HT-29 (cell line): ENCODE results near the gene HSD11B1.

GRCh38 chr1:208202918-208203747 is 41.1 kb downstream of the PLXNA2 start:
- RAMPAGE, long total RNA: no peak

DNA sequence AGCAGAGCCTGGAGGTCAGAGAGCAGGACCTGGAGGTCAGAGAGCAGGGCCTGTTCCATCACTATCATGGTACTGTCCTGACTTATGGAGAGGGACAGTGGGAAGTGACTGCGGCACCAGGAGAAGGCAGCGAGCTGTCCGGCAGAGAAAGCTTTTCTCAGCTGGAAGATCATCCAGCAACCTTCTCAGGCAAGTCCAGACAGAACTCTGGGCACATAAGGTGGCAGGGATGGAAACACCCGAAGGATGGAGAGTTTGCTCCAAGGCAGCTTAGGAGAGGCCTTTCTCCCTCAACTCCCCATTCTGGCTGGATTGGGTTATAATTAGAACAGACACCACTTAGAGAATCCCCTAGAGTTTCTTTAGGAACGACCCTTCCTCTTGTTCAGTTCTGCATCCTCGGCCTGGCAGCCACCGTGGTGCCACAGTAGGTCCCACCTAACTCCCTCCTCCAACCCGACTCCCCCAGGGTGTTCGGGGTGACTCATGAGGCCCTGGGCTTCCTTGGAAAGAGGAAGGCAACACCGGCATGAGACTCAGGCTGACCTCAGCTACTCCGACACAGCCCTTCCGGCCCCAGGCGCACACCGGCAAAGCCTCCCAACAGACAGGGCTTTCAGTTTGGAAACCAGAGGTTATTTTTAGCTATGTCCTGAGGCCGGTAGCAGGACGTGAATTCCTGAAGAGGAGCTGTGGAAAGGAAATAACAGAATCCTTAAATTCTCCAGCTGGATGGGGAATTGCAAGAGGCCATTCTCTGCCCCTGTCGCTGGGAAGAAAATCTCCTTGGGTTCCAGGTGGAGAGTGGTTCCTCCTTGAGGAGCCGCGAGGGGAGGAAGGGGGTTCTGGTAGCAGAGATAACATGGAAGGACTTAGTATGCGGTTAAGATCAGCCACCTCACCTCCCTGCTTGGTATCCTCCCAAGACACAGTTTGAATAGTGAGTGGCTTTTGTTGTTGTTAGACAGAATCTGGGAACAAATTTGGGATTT is 24.6 kb downstream of the PLXNA2 start:
- RAMPAGE, long total RNA: no peak

DNA sequence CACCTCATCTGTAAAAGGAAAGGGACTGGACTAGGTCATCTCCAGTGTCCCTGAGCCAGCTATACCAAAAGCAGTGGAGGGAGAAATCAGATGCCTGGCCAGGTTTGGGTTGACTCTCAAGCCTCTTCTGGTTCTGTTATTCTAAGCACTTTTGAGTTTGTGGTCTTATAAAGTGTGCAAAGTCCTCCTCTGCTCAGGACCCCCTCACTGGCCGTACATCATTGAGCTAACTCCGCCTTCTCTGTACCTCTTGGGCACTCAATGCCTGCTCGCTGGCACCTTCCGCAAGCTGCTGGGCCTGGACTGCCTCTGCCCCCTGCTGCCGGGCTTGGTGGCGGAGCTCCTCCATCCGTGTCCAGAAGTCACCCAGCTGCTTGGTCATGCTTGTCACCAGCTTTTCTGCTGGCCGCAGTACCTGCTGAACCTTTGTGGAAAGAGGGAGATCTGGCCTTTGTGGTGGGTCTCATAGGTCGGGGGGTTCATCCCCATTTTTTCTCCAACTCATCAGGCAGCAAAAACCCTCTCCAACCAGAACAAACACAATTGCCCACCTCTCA is 33.7 kb downstream of the CAMK1G start:
- RAMPAGE, long total RNA: no peak

DNA sequence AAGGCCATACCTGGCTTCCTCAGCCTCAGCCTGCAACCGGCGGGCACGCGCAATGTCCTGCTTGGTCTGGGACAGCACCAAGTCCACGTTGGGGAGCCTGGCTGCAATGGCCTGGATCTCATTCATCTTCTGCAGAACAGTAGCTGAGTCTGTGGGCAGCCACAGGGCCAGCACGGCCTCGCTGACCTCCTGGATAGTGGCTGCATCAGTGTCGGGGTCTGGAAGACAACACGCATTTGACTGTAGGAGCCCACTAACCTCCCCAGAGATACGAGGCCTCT is 33.8 kb downstream of the LAMB3 start:
- RAMPAGE, long total RNA: no peak

DNA sequence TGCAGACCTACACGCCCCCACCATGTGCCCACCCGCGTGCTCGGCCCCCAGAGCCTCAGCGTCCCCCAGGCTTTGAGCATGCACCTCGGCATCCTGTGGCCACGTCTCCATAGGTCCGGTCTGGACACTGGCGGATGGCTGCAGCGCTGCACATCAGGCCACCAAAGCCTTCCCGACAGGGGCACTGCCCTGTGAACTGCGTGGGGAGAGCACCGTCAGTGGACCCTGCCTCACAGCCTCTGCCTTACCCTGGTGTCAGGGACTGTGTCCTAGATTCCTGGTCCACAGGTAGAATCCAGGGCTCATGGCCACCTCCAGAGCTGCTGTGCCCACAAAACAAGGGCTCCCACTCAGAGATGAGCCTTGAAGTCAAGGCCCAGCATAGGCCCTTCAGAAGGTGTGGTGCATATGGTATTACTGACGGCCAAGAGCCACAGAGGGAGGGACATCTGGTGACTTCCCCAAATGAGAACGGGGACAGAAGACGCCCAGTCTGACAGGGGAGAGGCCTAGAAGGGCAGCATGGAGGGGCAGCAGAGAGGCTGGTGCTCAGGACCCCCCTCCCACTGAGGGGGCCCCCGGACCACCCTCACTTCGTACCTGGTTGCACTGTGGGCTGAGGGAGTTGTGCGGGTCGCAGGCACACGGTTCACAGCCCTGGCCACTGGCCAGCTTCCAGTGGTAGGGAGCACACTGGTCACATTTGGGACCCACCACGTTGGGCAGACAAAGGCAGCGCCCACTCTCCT is 25.3 kb downstream of the LAMB3 start:
- RAMPAGE, long total RNA: no peak

DNA sequence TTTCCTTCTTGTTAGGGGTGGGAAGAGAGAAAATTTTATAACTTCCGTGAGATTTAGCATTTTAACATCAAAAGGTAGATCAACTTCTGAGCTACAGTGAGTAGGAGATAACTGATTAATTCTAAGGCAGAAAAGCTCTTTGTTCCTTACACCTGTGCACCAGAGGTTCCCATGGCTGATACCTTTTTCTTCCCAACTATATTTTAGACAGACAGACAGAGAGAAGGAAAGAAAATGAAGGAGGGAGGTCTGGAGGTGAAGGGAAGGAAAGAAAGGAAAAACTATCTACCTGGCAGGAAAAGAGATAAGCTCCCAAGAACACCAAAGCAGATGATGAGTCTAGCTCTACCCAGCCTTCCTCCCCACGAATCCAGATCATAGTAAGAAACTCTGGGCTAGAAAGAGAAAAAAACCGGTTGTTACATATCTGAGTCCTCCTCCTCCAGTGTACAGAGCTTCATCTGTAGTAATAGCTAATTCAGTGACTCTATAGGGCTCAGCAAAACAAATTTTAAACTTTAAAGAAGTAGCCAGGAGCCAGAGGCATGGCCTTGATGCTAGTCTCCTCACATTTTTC is 1.5 kb downstream of the G0S2 start:
- RAMPAGE, long total RNA: no peak

DNA sequence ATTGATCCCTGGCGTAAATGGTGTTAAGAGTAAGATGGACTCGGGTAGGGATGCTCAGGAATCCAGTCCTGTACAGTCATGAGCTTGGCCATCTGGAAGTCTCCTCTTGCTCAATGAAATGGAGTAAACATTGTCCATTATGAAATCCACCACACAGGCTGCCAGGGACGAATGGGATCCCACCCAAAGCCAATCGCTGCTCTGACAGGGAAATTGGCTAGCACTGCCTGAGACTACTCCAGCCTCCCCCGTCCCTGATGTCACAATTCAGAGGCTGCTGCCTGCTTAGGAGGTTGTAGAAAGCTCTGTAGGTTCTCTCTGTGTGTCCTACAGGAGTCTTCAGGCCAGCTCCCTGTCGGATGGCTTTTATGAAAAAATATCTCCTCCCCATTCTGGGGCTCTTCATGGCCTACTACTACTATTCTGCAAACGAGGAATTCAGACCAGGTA is at the start of gene HSD11B1:
TSS of gene HSD11B1 (plus strand) at position 263 of the 450 bp plus-strand sequence.
- RAMPAGE, long total RNA: no peak

DNA sequence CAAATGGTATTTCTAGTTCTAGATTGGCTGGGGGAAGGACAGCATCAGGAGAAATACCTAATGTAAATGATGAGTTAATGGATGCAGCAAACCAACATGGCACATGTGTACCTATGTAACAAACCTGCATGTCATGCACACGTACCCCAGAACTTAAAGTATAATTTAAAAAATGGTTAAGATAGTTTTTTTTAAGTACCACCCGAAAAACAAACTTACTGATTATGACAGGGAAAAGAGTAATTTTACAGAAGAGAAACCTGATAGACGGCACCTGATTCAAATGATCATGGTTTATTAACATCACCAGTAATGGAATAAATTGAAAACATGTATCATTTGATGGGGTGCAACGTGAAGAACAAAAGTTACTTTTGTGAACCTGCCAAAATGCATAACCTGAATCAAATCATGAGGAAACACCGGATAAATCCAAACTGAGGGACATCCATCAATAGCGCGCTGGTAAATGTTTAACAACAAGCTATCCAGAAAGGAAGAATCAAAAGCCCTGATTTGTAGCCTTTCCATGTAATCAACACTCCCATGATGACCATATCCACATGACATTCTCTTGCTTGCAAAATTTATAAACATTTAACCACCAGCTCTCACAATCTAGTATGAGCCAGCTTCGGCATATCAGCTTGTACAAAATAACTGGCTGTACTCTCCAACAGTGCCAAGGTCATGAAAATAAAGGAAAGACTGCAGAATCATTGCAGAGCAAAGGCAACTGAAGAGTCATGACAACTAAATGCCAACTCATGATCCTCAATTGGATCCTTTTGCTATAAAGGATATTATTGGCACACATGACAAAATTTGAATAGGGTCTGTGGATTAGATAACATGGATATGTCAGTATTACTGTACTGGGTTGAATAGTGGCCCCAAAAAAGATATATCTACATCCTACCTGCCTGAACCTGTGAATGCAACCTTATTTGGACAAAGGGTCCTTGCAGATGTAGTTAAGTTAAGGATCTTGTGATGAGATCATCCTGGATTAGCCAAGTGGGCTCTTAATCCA is 15.6 kb downstream of the HSD11B1 start:
- RAMPAGE, long total RNA: no peak

DNA sequence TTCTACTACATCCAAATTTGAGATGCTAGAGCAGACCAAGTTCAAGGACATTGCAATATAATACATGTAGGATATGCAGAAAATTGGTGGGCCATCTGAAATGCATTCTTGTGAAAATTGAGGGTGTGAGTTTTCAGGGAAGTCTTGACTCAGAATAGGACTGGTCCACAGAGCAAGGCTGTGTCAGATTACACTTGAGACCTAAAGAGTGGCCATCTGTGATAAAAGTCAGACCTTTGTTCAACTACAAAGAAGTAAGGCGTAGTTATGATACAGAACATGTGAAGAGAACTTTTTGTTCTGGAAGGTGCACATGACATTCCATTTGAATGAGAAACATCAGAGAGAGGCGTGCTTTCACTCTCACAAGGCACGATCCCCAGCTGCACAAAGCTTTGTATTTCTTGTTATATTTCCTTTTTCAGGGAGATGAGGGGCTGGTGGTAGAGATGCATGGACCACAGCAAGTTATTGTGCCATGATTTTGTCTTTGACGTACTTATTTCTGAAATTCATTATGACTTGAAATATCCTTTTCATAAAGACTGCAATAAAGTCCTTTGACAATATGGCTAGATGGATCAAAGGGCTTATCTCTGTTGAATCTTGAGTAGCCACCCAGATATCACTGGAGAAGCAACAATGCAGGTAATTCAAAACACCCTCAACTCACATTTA is 45.7 kb downstream of the UTP25 start:
- RAMPAGE, long total RNA: no peak

DNA sequence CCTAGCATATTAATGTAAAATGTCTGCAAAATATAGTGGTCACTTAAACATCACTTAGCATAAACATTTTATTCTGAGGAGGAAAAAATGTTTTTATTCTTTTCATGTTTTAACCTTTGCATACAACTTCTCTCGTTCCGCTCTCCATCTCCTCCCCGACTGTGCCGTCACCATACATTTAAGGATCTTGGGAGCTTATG is 131.9 kb downstream of the SYT14 start:
- RAMPAGE, long total RNA: no peak

DNA sequence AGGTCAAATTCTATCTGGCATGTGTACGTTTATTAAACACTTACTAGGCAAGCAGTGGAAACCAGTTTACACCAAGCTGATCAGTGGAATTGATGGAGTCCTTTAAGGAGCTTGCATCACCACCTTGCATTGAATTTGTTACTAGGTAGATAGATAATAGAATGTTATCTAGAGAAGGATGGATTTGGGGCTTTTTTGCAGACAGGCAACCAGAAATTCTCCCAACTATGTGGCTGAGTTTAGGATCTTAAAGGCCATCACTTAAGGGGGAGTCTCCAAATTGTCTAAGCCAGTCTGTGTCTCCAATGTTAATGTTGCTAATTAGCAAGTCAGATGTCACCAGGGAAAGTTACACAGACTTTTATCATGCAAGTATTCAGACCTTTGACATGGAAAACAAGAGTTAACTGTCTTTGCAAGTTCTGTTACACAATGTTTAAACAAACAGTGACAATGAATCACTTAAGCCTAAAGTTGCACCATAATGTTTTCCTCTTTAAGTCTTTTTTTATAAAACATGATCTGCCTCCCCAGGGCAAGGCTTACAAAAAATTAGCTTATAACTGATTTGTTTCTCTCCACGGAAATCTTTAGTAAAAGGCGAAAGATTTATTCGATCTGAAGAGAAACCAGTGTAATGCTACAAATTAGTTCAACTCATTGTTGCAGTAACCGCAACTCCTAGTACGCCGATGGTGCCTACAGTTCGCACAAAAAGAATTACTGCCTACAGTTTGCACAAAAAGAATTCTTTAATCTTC is 45.1 kb downstream of the HHAT start:
- RAMPAGE, long total RNA: no peak

DNA sequence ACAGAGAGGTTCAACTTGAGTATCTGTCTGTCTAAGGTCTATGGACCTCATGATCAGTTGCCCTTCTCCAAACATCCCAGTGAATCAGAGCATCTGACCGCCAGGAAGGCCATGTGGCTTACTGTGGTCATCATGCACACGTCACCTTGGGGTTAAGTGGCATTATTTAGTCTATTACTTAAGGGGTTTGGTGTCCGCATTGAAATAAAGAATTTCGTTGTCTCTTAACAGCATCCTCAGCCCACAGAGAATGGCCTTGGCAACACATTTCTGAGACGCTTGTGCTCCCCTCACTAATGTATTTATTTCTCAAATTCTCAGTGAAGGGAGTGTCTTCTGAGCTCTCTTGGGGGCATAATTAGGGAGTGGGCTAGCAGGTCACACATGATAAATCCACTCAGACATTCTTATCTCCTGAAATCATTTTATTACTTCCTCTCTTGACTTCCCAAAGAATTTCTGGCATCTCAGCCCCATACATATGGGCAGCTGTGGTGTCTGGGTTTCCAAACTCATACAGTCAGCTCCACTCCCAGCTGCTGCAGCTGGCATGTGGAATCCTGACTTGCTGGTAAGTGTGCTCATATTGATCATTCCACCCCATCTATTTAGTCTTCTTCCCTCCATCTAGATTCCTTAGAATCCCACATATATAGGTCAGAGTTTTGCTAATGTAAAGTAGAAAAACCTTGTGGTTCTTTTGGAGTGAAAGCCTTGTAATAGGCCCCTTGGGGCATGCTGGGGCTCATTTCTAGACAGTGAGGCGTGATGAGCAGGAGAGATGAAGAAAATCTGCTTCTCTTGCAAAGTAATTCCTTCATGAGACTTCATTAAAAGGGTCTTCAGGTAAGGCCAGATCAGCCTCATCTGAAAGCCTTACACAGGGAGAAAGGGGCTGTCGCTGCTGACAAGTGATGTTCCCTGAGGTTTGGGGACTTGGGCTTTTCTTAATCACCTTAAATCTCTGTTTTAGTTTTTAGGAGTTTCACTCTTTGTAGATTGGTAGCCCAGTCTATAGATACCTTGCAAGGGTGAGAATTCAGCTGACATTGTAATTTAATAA is 110.5 kb downstream of the HHAT start:
- RAMPAGE, long total RNA: no peak

- RAMPAGE, long total RNA: no peak
Measured at GRCh38 chr1:210587705-210588336, 259.1 kb downstream of the HHAT start.

- RAMPAGE, long total RNA: no peak
Measured at GRCh38 chr1:211228912-211229345, 30.2 kb upstream of the RCOR3 start.

DNA sequence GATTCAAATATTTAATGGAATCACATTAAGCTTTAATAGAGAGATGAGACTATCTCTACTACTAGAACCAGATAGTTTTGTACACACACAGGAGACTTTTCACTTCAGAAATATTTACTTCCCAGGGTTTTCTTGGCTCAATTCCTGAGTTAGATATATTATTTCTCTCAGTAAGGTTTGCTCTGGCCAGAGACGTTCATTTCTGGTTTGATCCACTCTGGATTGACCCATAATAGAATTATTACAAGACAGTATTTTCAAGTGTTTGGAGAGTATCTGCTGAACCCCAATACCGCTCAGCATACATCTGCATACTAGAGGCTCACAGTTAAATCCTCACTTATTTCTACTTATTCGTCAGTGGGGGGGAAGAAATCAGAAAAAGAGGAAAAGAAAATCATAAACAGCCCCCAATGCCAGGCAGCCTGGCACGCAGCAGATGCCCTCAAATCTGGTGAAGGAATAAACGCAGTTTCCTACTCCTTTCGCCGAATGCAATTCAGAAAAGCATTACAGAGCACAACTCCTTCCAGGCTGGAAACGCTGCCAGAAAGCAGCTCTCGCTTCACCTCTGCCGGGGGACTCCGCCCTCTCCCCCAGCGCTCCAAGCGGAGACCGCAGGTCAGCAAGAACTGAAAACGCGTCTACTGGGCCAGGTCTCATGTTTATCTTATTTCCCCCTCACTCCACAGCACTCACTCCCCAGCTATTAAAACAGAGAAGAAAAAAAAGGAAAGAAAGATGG is 1.1 kb upstream of the RCOR3 start:
- RAMPAGE, long total RNA: no peak

DNA sequence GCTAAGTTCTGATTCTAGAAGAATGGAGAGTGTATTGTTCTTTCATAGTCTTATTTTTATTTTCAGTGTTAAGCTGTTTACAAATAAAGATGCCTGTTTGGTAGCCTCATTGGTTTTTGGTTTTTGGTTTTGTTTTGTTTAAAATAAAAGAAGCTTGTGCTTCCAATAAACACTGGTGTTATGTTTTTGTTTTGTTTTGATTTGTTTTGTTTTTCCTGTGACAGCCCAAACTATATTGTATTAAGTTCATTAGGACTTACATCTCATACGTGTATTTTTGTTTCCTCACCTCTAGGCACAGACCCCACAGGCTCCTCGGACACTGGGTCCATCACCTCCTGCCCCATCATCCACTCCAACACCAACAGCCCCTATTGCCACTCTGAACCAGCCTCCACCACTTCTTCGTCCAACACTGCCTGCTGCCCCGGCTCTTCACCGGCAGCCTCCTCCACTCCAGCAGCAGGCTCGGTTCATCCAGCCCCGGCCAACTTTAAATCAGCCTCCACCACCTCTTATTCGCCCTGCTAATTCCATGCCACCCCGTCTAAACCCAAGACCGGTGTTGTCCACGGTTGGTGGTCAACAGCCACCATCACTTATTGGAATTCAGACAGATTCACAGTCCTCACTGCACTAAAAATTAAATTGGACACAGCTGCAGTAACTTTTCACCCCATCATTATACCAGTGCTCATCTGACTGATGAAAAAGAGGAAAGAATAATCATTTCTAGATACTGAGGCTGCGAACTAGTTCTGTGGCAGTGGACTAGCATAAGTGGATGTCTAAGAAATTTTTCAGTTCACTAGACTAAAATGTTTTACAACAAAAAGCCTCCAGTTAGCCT is 13.3 kb upstream of the TRAF5 start:
- RAMPAGE, long total RNA: no peak

GRCh38 chr1:211317528-211318147 is 9.0 kb upstream of the TRAF5 start:
- RAMPAGE, long total RNA: no peak

- RAMPAGE, long total RNA: no peak
Measured at GRCh38 chr1:211329634-211330386, 3.2 kb downstream of the TRAF5 start.

- RAMPAGE, long total RNA: no peak
Measured at GRCh38 chr1:211372145-211372971, 45.7 kb downstream of the TRAF5 start.

DNA sequence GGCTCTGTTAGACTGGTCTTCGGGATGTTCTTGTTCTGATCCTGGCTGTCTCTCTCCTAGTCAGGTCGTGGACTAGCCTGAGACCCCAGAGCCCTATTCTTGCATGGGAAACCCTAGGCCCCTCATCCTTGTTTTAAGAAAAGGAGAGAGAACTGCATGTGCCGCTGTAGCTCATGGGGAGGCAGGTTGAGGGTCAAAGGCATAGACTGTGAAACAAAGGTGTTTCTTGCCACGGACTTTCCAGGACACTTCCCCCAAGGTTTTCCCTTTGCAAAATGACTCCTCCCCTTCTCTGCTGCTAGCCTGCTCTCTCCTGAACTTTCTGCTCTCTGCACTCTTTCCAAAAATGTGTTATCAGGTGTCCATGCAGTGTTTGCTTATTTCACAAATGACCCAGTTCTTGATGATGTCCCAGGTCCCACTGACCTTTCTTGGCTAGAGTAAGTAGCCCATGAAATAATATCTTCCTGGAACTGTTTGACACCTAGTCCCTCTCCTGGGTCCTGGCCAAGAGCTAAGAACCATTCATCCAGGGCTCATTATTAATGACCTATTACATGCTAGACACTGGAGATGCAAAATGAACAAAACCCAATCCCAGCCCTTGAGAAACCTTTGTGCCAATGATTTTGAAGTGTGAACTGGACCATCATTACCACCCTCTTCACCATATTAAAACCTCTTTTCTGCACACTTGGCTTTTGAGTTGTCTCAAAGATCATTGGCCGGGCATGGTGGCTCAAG is 29.4 kb upstream of the RD3 start:
- RAMPAGE, long total RNA: no peak